SK-MEL-5 (cell line): Measurements from ENCODE around the genes ID3, CNR2 and GRHL3.

RAMPAGE:
- cytosol, long total RNA: start-site peak on the minus strand at chr1:23559452-23559503, 7,085 and 6,446 reads in 2 replicates
- long total RNA: start-site peak on the minus strand at chr1:23559459-23559505, 1,003 and 698 reads in 2 replicates
- nucleus, long total RNA: start-site peak on the minus strand at chr1:23559496-23559507, 672 and 504 reads in 2 replicates
Observed at GRCh38 chr1:23558763-23559730, at the start of gene ID3. Gene ID3, minus strand, starts transcription at chr1:23559501.

RAMPAGE:
- cytosol, long total RNA: no peak
- long total RNA: no peak
- nucleus, long total RNA: no peak
Observed at GRCh38 chr1:23591435-23592184, 32.3 kb upstream of the ID3 start.

RAMPAGE:
- cytosol, long total RNA: no peak
- long total RNA: no peak
- nucleus, long total RNA: no peak
Observed at GRCh38 chr1:23595892-23596136, 36.5 kb upstream of the ID3 start.

GRCh38 chr1:23597524-23598338 is 38.4 kb upstream of the ID3 start:
RAMPAGE:
- cytosol, long total RNA: no peak
- long total RNA: no peak
- nucleus, long total RNA: no peak

RAMPAGE:
- cytosol, long total RNA: no peak
- long total RNA: no peak
- nucleus, long total RNA: no peak
Observed at GRCh38 chr1:23727134-23727578, 16.1 kb upstream of the ELOA start.

RAMPAGE:
- cytosol, long total RNA: no peak
- long total RNA: no peak
- nucleus, long total RNA: no peak
Observed at GRCh38 chr1:23743641-23744327, 513 bp downstream of the ELOA start.

DNA sequence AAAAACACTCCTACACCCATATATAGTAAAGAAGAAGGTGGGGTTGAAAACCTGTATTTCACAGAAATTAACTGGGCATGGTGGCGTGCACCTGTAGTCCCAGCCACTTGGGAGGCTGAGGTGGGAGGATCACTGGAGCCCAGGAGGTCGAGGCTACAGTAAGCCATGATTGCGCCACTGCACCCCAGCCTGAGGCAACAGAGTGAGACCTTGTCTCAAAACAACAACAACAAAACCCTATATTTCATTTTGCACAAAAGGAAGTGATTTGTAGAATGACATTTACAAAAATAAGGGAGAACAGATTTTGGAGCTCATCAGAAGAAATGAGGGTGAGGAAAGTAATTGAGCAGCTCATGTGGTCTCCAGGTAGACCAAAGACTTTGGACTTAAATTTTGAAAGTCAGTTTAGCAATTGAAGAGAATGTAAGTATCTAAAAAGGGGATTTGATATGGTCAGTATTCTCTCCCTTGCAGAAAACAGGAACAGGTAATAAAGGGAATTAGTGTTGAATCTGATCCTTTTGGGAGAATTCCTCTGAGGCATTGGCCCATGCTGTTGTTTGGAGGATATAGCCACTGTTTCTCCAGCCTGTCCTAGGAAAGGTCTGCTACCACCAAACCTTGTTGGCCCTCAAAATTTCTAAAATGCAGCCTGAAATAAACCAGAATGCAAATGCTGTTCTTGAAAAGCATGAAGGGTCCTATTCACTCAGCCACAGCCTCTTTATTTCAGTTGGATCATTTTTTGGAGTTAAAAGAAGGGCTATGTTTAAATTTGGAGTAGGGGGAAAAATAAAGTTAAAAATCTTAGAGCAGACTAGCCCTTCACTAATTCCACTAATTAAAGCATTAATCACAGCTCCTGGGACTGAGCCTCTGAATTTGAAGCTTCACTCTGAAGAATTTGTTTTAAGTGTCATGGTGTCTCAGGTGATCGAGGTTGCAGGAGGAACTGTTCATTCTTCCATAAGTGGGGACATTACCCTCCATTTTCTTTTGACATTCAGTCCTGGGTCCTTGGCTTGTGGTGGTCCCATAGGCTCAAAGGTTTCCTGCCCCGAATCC is 1.9 kb upstream of the LYPLA2 start:
RAMPAGE:
- cytosol, long total RNA: no peak
- long total RNA: no peak
- nucleus, long total RNA: no peak

GRCh38 chr1:23796443-23797006 is 4.0 kb downstream of the GALE start:
RAMPAGE:
- cytosol, long total RNA: no peak
- long total RNA: no peak
- nucleus, long total RNA: no peak

GRCh38 chr1:23897150-23897641 is 16.0 kb downstream of the CNR2 start:
RAMPAGE:
- cytosol, long total RNA: no peak
- long total RNA: no peak
- nucleus, long total RNA: no peak

GRCh38 chr1:23913160-23913731 is at the start of gene CNR2:
Gene CNR2, minus strand, starts transcription at chr1:23913362.
RAMPAGE:
- cytosol, long total RNA: no peak
- long total RNA: no peak
- nucleus, long total RNA: no peak

DNA sequence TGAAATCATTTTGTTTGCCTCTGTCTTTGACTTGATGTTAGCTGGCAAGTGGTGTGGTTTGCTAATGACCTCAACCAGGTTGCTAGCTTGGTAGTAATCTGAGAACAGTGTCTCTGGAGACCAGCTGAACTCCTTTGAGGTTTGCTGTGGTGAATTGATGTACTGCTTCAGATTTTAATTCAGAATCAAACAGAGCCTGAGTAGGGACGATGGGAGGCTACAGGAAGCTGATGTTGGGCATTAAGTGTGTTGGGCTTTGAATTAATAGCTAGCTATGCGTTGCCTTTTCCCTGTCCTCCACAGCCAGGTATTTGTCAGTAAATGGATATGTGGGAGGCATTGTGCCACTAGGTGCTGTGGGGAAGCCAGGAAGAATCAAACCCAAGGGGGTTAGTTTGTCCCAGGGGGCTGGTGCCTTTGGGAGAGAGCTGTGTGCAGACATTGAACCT is 23.4 kb upstream of the SRSF10 start:
RAMPAGE:
- cytosol, long total RNA: no peak
- long total RNA: no peak
- nucleus, long total RNA: no peak

GRCh38 chr1:24022255-24023221 is 42.4 kb upstream of the SRSF10 start:
RAMPAGE:
- cytosol, long total RNA: no peak
- long total RNA: no peak
- nucleus, long total RNA: no peak

DNA sequence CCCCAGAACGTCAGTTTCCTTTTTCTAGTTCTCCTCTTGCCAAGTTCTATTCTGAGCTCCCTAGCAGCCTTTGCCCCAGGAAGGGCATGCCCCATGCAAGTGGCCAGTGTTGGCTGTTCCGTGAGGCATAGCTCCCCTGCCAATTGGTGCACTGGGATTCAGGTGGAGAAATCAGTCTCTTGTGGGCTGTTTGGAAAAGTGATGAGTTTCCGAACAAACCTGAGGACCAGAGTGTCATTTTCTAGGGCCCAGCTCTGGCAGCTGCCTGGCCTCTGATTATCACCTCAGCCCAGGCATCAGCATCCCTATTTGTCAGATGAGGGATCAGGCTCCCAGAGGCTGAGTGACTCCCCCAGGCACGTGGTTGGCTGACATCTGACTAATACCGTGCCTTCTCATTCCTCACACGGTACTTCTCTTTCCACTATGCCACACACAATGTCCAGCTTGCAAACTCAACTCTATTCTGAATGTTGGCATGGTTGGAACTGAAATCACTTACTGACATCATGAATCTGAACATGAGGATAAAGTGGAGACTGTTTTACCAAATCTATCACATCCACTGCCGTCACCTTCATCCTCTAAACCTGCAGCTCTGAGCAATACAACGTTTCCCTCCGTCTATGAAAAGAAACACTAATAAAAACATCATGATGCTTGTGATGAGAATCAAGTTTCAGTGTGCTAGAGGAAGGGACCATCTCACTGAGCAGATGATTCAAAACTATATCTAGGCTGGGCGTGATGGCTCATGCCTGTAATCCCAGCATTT is 14.4 kb upstream of the MYOM3 start:
RAMPAGE:
- cytosol, long total RNA: no peak
- long total RNA: no peak
- nucleus, long total RNA: no peak

RAMPAGE:
- cytosol, long total RNA: no peak
- long total RNA: no peak
- nucleus, long total RNA: no peak
Observed at GRCh38 chr1:24183964-24184667, 3.0 kb downstream of the IFNLR1 start.

DNA sequence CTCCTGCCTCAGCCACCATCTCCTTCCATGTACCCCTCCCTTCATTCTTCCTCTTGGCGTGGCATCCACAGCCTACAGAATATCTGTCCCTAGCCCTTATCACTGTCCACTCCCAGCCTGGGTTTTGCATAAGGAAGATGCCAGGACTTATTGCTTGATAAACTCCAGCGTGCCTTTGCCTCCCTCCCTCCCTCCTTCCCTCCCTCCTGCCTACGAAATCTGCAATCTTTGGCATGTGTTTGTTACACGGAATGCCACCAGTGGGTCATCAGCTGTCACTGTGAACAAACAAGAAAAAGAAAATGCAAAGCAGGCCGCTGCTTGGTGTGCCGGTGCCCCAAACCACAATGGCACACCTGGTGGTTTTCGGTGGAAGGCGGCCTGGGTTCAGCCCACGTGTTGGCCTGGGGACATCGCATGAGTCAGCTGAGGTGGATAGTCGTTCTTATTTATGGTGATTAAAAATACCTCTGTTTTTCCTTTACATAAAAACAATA is 16.2 kb upstream of the IFNLR1 start:
RAMPAGE:
- cytosol, long total RNA: no peak
- long total RNA: no peak
- nucleus, long total RNA: no peak

DNA sequence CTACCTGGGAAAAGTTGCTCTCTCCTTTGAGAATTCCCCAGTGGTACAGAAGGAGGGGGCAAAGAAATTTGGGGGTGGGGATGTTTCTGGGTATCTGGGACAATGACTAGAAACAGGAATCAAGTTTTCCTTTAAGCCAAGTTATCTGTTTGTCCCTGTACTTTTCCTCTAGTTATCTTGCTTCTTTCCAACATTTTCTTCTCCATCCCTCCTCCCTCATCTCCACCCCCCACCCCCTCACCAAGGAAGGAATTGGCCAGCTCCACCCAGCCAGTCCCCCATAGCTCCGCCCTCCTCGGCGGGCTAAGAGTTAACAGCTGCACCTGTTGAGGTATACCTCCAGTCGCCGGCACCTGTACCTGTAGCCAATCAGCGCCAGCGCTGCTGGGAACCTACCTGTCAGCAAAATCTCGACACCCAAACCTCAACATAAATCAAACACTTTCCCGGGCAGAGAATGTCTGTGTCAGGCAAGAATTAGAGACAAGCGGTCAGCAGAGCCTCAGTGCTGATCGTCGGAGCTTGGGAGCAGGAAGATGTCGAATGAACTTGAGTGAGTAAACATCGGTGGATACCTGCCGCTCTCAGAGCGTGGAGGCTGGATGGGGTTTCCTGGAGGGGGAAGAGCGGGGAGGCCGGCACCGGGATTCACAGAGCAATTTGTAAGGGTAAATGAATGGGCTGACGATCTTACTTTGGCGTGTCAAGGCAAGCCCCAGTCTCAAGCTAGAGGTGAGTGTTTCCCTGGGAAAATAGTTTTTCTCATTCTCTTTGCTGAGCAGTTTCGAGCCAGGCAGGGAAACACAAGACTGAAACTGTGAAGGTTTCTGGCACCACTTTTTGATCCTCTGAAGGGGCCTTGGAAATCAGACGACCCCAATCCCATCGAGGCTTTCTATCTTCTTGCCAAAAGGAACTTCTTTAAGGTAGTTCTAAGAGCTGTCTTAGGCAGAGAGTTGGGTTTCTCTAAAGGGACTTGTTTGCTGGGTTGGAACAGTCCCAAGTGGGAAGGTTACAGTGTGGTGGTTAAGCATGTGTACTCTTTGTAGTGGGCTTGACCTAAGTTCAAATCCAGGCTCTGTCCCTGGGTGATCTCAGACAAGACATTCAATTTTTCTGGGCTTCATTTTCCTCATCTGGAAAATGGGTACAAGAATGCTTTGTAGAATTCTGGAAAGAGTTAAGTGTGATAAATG is at the start of gene GRHL3:
GRHL3 (plus strand) TSS at position 342 of the 1,196 bp plus-strand sequence.
RAMPAGE:
- cytosol, long total RNA: no peak
- long total RNA: no peak
- nucleus, long total RNA: no peak

GRCh38 chr1:24321491-24322149 is 2.5 kb downstream of the GRHL3 start:
RAMPAGE:
- cytosol, long total RNA: no peak
- long total RNA: no peak
- nucleus, long total RNA: no peak

DNA sequence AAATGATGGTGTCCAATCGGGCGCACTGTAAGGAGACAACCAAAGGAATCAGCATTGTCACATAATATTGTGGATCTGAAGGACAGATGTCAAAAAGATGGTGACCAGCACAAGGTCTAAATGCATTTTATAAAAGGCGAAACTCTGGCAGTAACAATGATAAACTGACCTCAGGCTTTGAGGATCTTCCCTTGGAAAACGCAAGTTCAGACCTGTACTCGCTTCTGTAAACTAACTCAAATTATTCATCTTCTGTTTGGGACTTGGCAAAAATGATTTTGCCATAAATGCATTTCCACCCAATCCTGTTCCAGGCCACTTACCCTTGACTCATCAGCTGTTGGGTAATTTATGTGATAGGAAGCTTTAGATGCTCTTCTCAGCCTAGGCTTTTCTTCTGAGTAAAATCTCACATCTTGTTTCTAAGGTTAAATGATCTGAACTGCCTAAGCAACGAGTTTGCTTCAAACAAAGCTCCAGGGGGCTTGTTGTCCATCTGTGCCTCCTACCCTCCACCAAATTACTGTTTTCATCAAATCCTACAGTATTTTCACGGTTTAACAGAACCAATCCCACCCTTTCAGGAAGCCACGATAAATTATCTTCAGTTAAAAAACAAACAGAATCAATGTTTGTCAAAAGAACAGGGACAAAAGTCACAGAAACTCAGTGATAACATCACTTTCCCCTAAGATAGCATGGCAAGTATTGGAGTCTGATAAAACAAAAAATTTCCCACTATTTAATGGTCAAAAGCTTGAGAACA is 33.6 kb downstream of the STPG1 start:
RAMPAGE:
- cytosol, long total RNA: no peak
- long total RNA: no peak
- nucleus, long total RNA: no peak

GRCh38 chr1:24483409-24483842 is 19.2 kb upstream of the RCAN3 start:
RAMPAGE:
- cytosol, long total RNA: no peak
- long total RNA: no peak
- nucleus, long total RNA: no peak

RAMPAGE:
- cytosol, long total RNA: no peak
- long total RNA: no peak
- nucleus, long total RNA: no peak
Observed at GRCh38 chr1:24619524-24619806, 23.6 kb upstream of the SRRM1 start.